ENCODE results near the gene WDR7.

DNA sequence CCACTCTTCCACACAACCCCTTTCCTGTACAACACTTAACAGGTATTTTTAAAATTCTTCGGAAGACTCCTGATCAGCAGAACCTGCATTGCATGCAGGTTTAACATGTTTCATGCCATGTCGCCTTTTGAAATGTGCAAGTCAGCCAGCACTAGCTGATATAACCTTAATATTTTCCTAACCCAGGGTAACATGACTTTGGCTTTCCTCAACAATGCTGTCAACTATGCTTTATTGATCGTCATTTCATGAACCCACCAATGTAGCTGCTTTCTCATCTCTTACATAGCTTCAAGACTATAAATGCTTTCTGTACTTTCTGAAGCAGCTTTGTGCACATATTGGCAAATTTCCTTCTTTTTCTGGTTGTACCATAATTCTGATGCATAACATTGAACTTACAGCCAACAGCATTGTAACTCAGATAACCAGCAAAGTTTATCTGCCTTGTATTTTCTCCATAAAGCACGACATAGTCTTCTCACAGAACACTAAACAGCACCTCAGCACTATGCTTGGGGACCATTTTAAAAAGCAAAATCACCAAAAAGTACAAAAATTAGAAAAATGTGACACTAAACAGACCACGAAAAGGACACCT, 2.2 kb downstream of the MBD1 start:
- RRBS: no CpG with 5 or more reads among the region's 5 CpGs

GRCh38 chr18:50614711-50615500, 55.0 kb downstream of the MAPK4 start:
- RRBS: no CpG with 5 or more reads among the region's 7 CpGs

GRCh38 chr18:50623435-50623946, 63.6 kb downstream of the MAPK4 start:
- RRBS: no CpG with 5 or more reads among the region's 3 CpGs

- RRBS: no CpG with 5 or more reads among the region's 6 CpGs
These were observed 90.0 kb downstream of the MAPK4 start for GRCh38 chr18:50649650-50650429.

- RRBS: no CpG with 5 or more reads among the region's 4 CpGs
These were observed 94.3 kb downstream of the MAPK4 start for GRCh38 chr18:50654112-50654628.

GRCh38 chr18:50839873-50840635, 20.2 kb upstream of the MRO start:
- RRBS: no CpG with 5 or more reads among the region's 6 CpGs

- RRBS: no CpG with 5 or more reads among the region's 2 CpGs
These were observed 65.6 kb downstream of the MEX3C start for GRCh38 chr18:51131871-51132337.

- RRBS: no CpG with 5 or more reads among the region's 4 CpGs
These were observed 12.3 kb downstream of the MEX3C start for GRCh38 chr18:51184980-51185714.

- RRBS: 47% methylated on average over 6 of the region's 39 CpGs
These were observed 1.9 kb downstream of the DCC start for GRCh38 chr18:52341805-52342378.

DNA sequence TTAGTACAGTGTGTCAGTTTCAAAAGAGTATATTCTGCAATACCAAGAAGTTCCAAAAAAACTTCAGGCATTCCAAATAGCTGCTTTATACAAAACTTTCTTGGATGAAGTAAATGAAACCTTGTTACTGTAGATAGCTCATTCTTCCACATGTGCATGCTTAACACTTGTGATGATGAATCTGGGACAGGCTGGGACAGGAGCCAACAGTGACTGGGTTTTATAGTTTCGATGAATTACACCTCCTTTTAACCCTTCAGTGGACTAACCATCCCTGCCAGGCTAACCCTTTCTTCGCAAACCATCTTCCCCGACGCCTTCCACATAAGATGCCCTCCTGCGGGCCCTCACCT, 1.0 kb downstream of the MBD2 start:
- RRBS: no CpG with 5 or more reads among the region's 5 CpGs

- RRBS: no CpG with 5 or more reads among the region's 3 CpGs
These were observed 10.4 kb upstream of the MBD2 start for GRCh38 chr18:54234781-54235321.

DNA sequence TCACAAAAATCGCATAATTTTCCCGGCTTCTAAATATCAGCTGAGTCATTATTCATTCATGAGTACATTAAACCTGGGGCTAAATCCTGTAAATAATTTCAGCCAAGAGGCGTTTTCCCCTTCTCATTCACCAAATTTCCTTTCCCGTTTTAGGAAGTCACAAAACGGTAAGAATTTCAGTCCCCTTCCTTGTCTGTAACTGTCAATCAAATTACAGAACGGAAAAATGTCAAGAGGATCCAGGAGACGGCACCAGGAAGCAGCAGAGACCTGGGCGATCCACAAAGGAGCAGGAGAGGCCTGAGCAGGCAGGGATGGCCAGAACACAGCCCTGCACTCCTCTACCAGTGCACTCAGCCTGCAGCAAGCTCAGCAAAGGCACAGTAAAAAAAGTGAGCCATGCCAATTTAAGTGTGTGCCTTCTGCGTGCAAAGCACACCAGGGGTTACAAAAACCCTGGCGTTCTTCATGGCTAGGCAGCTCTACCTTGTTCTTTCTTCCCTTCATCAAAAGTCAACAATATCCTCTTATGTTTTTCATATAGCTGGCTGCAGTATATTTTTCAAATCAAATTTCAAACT, 300.6 kb downstream of the TCF4 start:
- RRBS: no CpG with 5 or more reads among the region's 10 CpGs

DNA sequence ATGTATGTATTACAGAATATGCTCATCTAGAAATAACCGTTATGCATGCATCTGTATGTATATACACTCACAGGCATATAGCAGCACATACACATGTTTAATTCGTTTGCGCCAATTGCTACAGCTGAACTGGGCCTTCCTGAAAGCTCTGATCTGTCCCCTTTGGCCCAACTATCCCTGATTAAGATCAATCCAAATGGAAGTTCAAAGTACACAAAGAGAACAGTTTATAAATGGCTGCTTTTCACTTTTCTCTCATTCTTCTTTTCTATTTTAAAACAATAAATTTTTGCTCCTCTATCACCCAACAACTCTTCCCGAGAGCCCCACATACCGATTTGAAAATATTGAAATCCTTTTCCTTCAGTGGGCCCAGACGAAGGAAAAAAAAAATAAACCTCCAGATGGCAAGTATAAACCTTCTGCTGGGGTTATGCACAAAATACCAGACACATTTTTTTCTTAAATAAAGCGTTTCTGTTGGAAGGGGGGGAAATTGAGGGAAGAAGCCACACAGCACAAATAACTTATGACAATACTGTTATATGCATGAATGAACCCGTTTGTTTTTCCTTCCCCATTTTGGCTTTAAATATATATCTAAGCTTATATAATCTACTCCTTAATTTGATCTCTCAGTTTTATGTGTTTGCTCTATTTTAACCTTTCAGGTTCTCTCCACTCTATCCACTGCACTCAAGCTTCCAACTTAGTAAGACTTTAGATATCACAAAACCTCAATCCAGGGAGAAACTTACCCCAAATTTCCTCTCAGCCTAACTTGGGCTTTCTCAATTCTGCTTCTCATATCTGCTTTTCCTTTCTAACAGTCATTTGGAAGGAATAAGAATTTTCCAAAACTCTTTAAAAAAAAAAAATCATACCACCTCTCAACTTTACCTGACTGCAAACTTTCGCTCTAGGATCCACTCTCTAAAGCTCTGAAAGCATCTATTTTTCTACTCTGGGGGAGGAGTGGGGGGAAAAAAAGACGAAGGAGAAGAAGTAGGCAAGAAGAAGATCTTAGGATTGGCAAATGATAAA, 267.2 kb downstream of the TCF4 start:
- RRBS: no CpG with 5 or more reads among the region's 10 CpGs

GRCh38 chr18:55585651-55586306, 2.2 kb downstream of the TCF4 start:
- RRBS: no CpG with 5 or more reads among the region's 10 CpGs

DNA sequence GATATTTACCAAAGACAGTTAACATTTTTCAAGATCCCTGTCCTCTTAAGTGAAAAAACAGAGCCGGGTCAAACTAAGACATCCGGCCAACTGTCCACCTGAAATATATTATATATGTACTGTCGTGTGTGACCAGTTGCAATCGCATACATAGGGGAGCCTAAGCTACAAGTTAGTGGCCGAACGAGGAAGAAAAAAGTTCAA, 910 bp downstream of the TXNL1 start:
- RRBS: no CpG with 5 or more reads among the region's 6 CpGs

DNA sequence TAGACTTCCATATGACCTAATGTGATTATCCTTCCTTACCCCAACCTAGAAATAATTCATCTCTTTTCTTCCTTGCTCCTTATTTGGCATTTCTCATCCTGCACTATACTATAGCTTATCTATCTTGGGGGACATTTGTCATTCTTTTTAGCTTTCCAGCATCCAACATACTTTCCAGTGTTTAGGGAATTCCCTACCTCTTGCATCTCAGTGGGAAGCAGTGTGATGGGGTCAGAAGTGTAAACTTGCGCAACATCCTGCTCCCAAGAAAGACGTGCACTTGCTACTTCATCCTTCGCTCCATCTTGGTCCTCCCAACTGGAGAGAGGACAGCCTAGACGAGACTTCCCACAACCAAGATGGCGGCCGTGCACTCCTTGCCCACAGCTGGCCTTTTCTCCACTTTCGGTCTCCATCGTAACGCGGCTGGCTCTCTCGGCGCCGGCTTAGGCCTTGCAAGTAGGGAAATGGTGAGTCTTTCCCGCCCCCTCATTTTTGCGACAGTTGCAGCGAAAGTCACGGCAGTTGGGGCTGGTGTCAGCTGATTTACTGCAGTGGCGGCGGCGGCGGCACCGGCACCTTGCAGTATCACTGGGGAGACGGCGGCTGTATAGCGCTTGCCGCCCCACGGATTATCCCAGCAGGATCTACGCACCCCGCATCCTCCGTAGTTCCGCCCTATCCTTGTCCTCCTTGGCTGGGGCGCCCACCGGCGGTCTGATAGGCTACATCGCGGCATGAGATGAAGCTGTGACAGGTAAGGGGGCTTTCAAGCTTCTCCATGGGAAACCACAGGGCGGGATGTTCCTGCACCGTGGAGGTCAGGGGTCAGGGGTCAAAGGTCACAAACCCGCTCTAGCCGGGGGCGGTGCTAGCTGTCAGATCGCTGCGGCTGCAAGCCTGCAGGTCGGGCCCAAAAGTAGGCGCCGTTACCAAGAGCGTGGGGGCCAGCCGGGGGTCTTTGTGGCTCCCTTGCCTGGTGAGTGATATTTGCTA, at the start of gene WDR7:
WDR7 (plus strand) TSS at position 540 of the 996 bp plus-strand sequence.
- RRBS: 5% methylated on average over 4 of the region's 48 CpGs

GRCh38 chr18:57137570-57138018, 9.3 kb upstream of the BOD1L2 start:
- RRBS: no CpG with 5 or more reads among the region's 3 CpGs

- RRBS: no CpG with 5 or more reads among the region's 5 CpGs
These were observed 40.7 kb upstream of the NARS1 start for GRCh38 chr18:57662371-57662728.